ENCODE measurements around the genes ELOVL3 and PITX3.

GRCh38 chr10:101000003-101001090, 739 bp downstream of the LZTS2 start:
- PRO-cap, 2 experiments = no peak in any of the 2 experiments

DNA sequence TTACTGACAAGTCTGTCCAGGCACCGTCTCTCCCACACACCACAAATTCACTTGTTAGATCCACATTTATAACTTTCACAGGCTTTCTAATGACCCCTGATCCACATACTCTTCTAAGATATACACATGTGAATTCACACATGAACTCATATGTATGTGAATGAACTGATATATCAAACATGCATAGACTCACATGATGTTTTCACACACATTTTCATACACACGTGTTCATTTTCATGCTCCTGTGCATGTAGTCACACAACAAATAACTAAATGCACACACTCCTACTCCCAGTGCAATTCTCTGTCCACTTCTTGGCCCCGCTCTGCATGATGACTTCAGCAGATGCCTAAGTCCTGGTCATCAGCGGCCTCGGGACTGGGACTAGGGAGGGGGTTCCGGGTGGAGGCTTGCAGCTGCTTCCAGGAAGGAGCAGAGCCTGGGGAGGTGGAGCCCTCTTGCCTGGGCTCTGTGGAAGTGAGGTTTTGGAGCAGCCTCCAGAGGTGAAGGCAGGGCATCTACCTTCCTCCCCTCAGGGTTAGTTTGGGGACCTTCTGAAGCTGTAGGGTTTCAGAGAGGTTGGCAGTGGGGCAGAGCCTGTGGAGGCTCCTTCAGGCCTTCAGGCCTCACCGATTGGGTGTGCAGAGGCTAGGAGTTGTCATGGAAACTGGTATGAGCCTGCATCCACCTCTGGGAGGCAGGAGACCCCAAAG, 1.7 kb downstream of the LZTS2 start:
- PRO-cap, 2 experiments = peak in 2 of 2 experiments; most common plus-strand start position 416 of the sequence (in 1); most common minus-strand start position 335 of the sequence (in 2)

GRCh38 chr10:101032207-101033023, 1.4 kb downstream of the SFXN3 start:
- PRO-cap, 2 experiments = peak in 2 of 2 experiments; most common plus-strand start chr10:101032411 (in 1); most common minus-strand start chr10:101032295 (in 1)

- PRO-cap, 2 experiments = no peak in any of the 2 experiments
Measured at GRCh38 chr10:101146933-101147278, 15.8 kb downstream of the TLX1 start.

DNA sequence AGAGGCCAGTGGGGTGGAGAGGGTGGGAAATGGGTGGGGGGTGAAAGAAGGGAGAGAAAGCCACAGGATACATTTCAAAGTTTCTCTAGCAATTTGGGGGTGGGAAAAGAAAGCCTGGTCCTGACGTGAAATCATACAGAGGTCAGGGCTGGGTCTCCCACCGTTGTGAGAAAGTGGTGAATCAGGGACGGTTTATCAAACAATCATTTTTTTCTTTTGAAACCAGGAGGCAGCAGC, 43.7 kb downstream of the FBXW4 start:
- PRO-cap, 2 experiments = no peak in any of the 2 experiments

DNA sequence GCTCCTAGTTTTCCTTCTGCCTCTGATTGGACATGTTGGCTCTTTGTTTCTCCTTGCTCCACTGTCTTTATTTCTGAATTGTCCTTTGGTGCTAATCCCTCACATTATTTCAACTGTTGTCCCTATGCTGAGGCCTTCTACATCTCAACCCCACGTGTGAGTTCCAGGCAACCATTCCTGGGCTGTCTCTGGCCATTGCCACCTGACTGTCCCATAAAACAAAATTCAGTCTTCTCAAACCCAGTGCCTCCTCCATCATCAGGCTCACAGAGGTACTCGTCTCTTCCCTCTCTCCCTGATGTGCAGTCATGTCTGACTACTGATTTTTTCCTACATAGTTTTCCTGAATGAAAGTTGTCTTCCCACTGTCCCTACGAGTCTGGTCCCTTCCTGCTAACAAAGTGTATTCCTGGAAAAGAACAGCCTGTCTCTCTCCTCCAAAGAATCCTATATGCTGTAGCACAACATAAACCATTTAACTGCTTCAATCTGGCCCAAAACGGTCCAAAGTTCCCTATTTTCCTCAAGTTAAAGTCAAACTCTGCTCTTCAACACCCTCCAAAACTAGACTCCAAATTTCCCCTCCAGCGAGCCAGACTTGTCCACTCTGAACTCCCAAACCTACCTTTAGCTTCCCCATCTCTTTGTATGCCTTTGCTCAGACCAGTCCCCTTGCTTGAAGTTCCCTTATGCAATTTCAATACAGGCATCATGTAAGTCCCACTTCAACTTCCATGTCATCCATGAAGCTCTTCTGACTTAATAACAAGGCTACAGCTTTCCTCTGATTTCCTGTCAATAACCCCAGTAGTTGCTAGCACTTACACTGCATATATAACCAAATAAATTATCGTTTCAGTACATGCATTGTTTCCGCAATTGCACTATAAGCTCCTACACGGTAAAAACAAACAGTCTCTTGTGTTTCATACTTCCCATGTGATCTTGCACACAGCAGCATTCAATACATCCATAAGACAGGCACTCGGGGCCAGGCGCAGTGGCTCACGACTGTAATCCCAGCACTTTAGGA, 41.8 kb downstream of the FBXW4 start:
- PRO-cap, 2 experiments = no peak in any of the 2 experiments

GRCh38 chr10:101676306-101676569, 18.7 kb downstream of the FBXW4 start:
- PRO-cap, 2 experiments = no peak in any of the 2 experiments

DNA sequence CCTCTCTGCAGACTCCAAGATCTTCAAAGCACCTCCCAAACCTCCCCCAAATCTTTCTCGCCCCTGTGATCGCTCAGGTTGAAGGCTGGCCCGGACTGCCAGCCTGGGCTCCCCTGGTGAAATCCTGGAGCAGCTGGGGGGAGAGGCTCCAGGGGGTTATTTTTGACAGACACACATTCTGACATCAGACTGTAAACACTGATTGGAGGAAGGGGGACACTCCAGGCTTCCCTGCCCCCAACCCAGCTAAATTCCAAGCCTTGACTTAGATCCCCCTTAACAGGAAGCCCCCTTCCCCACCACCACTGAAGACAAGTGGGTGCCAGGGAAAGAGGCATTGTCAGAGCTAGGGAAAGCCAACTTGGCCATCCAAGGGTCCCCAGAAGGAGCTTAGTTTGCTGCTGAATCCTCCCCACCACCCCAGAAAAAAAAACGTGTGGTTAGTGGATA, 4.8 kb downstream of the LDB1 start:
- PRO-cap, 2 experiments = peak in 1 of 2 experiments; most common minus-strand start position 97 of the sequence (in 1)

GRCh38 chr10:102145853-102146394, 6.3 kb upstream of the NOLC1 start:
- PRO-cap, 2 experiments = no peak in any of the 2 experiments

DNA sequence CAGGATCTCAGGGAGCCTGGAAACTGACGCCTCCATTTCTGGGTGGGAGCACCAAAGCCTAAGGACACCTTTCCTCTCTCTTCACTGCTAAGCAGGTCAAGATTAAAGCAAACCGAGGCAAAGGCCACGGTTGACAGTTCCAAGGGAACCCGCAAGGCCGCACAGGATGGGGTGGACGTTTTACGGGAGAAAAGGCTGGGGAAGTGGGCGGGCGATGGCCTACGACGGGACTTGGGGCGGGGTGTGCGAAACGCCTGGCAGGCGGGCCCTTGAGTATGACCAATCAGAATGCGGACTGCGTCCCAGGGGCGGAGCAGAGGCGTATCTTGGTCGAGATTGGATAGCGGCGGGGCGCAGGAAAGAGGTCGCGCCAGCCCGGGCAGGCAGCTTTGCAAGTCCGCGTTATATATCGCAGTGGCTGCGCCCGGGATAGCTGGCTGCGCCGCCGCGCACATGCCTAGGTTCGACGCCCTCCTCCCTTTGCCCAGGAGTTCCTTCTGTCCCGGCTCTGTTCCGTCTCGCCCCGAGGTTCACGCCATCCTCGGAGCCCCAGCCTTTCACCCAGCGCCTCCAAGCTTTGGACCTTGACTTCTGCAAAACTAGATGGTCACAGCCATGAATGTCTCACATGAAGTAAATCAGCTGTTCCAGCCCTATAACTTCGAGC, at the start of gene ELOVL3:
Gene ELOVL3 (plus strand): TSS at position 354 of the 667 bp plus-strand sequence.
- PRO-cap, 2 experiments = no peak in any of the 2 experiments

GRCh38 chr10:102241291-102242285, at the start of gene PITX3:
PITX3 (minus strand) TSS chr10:102241512.
- PRO-cap, 2 experiments = peak in 2 of 2 experiments; most common plus-strand start chr10:102241749 (in 2); most common minus-strand start chr10:102241509 (in 2)

- PRO-cap, 2 experiments = no peak in any of the 2 experiments
Measured at GRCh38 chr10:102291200-102291757, 45.9 kb downstream of the GBF1 start.

GRCh38 chr10:102393919-102394623, 1.4 kb upstream of the NFKB2 start:
- PRO-cap, 2 experiments = peak in 2 of 2 experiments; most common plus-strand start chr10:102394124 (in 2); most common minus-strand start chr10:102394355 (in 2)

GRCh38 chr10:102394624-102394872, 957 bp upstream of the NFKB2 start:
- PRO-cap, 2 experiments = no peak in any of the 2 experiments

- PRO-cap, 2 experiments = no peak in any of the 2 experiments
Measured at GRCh38 chr10:102436143-102437231, 4.1 kb upstream of the CUEDC2 start.

DNA sequence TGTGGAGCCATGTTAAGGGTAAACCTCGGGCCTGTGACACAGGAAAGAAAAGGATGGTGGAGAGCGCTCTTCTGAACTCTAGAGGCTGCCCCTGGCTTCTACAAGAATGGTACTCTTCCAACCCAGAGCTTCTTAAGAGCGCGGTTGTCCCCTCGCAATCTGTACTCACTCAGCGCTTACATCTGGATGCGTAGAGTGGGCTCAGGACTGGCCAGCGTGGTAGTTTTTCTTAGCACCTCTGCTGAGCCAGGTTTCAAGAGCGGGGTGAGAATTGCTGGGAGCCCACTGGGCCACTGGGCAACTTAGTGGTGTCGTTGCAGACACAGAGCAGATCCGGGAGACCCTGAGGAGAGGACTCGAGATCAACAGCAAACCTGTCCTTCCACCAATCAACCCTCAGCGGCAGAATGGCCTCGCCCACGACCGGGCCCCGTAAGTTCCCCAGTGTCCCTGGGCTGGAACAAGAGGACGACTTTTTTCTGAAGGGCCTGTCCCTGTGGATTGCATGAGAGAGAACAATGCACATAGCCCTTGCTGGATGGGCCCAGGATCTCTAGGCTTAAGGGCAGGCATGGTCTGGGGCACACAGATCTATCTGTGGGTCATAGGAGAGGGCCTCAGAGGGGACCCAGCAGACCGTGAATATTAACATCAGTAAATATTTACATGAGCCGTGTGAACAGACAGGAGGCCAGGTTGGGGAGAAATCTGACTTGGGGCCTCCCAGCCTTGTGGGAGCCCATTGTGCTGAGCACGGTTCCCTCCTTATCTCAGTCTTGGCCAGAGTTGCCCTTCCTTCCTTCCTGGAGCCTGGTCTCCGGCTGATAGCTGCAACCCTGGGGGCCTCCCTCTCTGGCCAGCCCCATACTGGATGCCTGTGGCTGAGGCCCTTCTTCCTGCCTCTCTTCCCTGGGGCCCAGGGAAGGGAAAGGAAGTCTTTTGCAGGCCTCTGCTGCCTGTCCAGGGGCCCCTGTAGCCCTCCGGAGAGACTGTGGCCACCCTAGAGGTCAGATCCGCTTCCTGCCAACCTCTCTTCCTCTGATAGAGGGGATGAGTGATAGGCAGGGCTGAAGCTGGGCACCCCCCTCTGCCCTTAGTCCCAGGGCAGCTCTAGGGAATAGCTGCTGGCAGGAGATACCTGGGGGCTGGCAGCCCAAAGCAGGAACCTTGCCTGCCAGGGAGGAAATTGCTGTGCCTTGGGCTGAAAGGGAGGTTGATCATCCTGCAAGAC, 44.8 kb upstream of the TRIM8 start:
- PRO-cap, 2 experiments = no peak in any of the 2 experiments

- PRO-cap, 2 experiments = no peak in any of the 2 experiments
Measured at GRCh38 chr10:102602545-102603067, 41.7 kb upstream of the TRIM8 start.

- PRO-cap, 2 experiments = no peak in any of the 2 experiments
Measured at GRCh38 chr10:102632578-102633157, 11.6 kb upstream of the TRIM8 start.

DNA sequence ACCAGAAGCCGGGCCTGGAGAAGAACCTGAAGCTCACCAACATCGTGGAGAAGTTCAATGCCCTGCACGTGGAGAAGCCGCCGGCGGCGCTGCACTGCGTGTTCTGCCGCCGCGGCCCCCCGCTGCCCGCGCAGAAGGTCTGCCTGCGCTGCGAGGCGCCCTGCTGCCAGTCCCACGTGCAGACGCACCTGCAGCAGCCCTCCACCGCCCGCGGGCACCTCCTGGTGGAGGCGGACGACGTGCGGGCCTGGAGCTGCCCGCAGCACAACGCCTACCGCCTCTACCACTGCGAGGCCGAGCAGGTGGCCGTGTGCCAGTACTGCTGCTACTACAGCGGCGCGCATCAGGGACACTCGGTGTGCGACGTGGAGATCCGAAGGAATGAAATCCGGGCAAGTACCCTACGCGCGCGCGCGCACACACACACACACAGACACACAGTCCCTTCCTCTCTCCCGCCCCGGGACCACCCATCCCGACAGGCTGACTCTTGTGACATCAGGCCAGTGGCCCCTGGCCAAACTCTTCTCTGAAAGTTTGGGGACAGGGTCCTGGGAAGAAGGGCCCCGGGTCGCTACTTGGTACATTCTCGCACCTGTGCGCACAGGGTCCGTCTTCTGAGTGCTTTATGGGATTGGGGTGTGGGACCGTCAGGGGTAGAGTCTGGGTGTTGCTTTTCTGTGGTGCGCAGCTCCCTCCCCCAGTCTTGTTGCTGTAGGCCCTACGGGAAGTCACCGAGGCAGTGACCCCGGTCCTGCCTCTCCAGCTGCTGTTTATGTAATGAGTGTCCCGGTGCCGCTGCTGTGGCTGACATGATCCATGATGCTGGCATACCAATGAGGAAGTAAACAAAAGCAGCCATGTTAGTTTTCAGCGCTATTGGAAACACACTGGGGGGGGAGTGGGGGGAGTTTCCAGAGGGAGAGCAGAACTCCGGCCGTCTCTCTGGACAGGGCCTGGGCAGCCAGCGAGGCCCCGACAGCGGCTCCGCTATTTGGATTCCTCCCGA, 821 bp downstream of the TRIM8 start:
- PRO-cap, 2 experiments = peak in 2 of 2 experiments; most common plus-strand start position 928 of the sequence (in 2); most common minus-strand start position 190 of the sequence (in 2)

DNA sequence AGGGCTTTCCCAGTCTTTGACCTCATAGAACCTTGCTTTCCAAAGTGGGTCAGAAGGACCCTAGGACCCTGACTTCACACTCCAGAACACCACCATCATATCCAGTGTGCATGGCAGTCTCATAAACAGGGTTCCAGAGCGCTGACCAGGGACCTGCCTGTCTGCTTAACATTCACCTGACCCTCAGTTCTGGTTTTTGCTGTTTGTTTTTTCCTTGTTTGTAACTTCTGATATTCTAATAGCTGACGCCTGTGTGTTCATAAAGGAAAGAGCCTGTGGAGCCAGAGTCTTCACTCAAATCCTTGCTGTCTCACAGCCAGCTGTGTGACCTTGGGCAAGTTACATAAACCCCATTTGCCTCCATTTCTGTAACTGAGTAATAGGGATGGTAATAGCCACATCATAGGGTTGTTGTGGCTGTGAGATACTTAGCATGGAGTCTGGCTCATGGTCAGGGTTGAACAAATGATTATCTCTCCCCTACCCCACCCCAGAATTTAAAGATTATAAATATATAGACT, 27.0 kb downstream of the WBP1L start:
- PRO-cap, 2 experiments = no peak in any of the 2 experiments